Tibial artery (tissue), 1 donor: ENCODE measurements around a stretch of chr1.

- PRO-cap, result unidirectional peak, plus-strand start at chr1:115139198
Measured at GRCh38 chr1:115139083-115139476, 49.8 kb upstream of the TSPAN2 start.

- PRO-cap, result no peak
Measured at GRCh38 chr1:115215956-115216734, 121.9 kb downstream of the NGF start.

DNA sequence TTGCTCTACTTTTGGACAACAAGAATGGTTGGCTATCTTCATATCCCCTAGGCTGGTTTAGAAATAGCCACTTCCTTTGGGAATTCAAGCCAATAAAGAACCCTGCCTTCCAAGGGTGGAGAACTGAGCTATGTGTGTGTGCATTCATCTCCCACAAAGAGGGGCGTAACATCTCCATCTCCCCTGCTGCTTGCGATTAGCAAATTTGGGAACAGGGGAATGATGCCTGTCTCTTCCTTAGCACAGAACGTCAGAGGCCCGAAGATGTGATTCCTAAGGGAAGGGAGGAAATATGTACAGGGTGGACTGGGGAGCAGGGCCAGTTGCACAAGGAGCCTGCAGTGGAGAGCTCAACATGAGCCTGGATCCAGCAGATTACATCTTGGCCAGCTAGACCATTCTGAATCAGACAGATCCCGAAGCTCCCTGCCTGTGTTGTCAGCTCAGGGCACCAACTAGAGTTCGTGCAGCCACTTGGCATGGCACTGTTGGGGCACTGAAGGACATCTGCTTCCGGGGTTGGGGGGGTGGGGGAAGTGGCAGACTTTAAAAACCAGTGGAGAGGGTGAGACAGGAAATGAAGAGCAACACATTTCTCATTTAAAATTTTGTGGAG lies 118.1 kb downstream of the NGF start:
- PRO-cap, result bidirectional peak, plus-strand start at position 322 of the sequence, minus-strand start at position 252 of the sequence

DNA sequence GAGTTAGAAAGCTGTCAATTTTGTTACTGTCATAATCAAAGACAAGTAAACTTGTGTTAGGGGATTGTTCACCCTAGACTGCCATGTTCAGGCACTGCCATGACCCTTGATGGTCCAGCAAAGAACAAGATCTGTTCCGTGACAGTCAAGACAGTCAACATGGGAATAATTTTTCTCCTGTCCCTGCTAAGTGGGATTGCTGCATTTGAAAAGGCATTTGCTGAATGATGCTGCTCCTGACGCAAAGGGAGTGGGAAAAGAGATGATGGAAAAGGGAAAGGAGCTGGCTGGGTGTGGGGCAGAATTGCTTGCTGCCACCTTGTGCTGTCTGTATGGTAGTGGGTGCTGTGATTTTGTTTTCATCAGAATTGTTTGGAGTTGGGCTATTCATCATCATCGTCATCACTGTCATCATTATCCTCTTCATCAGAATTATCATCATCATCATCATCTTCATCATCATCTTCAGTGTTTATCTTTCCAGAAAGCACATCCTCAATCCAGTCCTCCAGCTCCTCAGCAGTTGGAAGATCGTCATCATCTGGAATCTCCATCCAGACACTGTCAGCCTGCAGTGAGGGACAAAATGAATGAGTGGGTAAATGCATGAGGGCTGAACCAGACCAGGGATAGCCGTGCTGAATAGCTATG lies 59.2 kb downstream of the VANGL1 start:
- PRO-cap, result no peak

- PRO-cap, result no peak
Measured at GRCh38 chr1:115977038-115977443, 728 bp downstream of the SLC22A15 start.

DNA sequence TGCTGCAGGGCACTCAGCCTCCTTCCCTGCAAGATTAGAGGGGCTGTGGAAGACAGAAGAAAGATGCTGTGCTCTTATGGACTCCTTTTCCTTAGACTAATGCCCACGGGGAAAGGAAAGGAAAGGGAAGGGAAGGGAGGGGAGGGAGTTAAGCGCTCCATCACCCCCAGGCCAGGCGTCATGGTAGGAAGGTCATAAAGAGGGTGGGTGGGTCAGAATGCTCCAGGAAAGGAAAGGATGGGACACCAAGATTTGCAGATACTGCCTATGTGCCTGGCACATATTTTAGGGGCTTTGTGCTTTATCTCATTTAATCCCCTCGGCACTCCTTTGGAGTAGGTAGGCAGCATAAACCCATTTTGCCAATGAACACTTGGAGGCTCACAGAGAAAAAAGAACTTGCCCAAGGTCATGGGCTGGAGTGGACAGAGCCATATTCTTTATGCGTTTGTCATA lies 41.4 kb downstream of the MAB21L3 start:
- PRO-cap, result no peak

DNA sequence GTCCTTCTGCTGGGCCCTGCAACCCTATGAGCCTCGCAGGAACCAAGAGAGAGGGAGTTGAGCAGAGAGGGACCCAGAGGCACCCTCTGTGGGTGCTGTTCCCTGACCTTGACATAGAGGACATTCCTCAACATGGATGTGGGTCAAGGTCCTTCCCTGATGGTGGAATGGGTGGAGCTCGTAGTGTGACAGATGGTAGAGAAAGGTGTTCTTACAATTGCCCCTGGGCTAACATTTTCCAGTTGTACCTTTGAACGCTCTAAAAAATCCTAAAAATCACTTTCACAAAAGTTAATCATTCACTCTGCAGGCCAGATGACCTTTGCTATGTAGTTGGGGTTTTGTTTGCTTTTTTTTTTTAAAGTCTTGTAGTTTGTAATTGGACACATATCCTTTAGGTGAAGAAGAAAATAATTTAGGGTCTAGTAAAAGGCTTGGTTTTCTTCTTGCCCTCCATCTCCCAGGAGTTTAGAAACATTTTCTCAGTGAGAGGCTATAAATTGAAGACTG lies 41.9 kb downstream of the MAB21L3 start:
- PRO-cap, result no peak

DNA sequence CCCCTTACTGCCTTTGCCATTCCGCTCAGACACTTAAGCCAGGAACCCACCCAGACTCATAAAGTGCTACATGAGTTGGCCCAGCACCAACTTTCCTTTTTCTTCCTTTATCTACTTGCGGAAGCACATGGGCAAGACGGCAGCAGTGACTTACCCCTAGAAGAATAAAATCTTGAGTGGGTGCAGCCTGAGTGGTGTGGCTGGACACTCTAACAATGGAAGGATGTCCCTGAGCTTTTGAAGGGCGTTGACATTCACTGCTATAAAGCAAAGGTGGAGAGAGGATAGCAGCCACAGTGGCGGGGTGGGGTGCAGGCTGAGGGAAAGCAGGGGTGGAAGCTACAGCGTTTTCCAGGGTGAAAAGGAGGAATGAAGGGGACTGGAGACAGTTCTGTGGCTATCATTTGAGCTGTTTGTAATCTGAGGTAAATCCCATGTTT lies 100.2 kb downstream of the MAB21L3 start:
- PRO-cap, result no peak

GRCh38 chr1:116268078-116268805 lies 104.8 kb upstream of the ATP1A1 start:
- PRO-cap, result no peak

DNA sequence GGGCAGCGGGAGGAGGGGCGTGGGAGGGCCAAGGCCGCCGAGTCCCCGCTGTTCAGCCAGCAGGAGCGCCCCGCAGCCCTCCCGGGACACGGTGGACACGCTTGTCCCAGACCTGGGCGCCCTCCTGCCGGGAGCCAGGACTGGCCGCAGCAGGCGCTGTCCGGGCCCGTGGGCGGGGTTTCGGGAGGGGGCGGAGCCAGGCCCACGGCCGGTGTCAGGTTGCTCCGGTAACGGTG lies 188 bp upstream of the ATP1A1 start:
- PRO-cap, result bidirectional peak, plus-strand start outside the sequence, minus-strand start at position 126 of the sequence

- PRO-cap, result bidirectional peak, plus-strand start at chr1:116374405, minus-strand start at chr1:116374160
Measured at GRCh38 chr1:116374348-116374718, 1.3 kb downstream of the ATP1A1 start.

GRCh38 chr1:116380845-116381317 lies 7.8 kb downstream of the ATP1A1 start:
- PRO-cap, result no peak

DNA sequence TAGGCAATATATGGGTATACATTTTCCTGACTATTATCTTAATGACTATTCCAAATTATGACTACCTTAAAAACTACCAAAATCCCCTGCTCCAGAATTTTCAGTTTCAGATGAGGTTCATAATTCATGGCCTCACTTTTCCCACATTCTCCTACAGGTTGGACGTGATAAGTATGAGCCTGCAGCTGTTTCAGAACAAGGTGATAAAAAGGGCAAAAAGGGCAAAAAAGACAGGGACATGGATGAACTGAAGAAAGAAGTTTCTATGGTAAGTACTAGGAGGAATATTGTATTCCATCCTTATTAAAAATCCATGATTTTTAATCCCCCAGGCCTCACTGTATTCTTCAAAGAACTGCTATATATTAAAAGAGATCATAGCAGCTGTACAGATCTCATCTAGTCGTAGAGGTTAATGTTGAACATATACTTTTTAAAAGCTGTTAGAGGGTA lies 10.8 kb downstream of the ATP1A1 start:
- PRO-cap, result no peak

- PRO-cap, result no peak
Measured at GRCh38 chr1:116384543-116384904, 11.5 kb downstream of the ATP1A1 start.

- PRO-cap, result no peak
Measured at GRCh38 chr1:116388849-116389353, 15.9 kb downstream of the ATP1A1 start.

GRCh38 chr1:116389946-116390494 lies 17.0 kb downstream of the ATP1A1 start:
- PRO-cap, result no peak

DNA sequence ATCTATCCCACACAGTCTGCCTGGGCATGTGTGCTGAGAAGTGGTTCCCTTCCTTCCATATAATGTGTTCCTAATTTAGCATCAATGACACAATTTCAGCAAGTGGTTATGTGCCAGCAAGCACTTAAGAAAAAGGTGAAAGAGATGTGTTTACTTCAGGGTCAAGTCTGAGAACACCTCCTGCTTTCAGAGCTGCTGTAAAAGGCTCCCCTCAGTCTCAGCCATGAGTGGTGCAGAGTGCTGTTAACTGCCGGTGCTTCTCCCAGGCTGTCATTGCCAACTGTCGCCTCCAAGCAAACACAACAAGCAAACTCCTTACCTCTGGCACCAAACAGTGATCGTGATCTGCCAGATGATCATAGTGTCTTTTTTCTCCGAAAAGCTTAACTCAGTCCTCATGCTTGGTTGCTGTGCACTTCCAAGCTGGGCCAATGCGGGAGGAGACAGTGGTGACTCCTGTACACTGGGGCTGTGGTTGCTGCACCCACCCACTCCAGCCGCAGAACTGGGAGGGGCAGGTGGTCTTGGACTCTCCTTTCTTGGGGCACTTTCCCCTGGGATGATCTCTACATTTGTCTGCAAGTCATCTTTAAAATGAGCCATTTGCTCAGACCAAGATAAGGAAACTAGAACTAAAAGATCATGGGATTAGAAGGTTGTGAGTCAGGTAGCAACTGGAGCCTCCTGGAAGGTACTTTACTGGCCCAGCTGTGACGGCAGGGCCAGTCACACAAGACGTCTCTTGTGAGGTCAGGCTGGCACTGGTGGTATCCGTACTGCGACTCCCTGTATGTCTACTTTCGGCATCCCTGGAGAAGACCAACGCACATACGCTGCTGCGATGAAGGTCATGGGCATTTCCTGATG lies 32.5 kb downstream of the ATP1A1 start:
- PRO-cap, result no peak

- PRO-cap, result no peak
Measured at GRCh38 chr1:116484946-116485445, 85.8 kb downstream of the CD58 start.

DNA sequence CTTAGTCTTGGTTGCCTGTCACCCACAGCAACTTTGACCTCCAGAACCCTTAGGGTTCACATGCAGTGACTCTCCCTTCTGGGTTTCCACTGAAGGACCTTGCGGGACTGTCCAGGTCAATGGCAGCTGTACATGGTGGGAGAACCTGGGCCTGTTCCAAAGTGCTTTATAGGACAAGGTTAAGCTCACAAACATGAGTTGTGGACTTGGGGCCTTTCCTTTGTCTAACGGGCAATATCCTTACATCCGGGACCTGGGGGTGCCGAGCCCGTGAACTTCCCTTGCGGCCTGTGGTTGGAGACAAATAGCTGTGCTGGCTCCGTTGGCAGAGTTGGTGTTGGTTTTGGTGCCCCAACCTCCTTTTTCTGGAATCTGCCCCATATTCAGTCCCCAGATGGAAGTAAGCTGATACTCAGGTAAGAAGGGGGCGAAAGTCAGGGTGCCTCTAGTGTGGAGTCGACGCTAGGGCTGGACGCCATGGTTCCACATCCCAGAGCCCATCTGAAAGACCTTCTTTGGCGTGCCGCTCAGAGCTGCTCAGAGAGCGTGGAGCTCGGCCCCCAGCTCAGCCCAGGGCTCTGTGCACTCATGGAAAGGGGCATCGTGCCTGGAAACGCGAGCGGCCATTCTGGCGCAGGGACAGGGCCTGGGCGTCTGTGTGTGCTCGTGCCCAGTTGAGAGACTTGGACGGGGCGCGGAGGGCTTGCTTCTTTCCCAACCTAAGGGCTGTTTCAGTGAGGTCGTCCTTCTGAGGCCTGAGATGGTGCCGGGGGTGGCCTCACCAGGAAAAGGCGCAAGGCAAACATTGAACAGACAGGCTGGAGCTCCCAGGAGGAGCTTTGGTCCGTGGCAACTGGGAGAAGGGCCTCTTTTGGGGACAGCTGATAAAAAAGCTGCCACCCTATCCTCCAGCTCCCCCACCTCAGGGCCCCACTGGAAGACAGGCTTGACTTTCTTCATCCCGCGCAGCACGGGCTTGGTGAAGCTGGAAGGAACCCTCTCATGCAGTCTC lies 77.4 kb downstream of the CD58 start:
- PRO-cap, result no peak

GRCh38 chr1:116508708-116509163 lies 62.1 kb downstream of the CD58 start:
- PRO-cap, result no peak